Mammary microvascular endothelial cell (primary cell): ENCODE data around the gene FGGY.

DNA sequence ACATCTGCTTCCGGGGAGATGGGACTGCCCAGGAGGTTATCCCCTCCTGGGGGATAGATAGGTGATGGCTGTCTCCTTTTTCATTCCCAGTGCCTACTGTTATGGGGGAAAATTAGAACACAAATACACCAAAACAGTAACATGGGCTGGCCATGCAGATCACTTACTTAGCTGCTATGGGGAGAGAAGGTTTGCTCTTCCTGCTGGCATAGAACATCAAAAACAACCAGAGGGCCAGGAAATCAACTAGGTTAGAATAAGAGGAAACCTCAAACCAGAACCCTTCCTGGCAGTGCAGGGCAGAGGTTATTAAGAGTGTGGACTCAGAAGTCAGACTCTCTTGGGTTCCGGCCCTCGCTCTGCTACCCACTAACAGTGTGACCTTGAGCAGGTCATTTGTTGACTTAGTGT is 157.8 kb upstream of the JUN start:
- RAMPAGE, long total RNA, result no peak

DNA sequence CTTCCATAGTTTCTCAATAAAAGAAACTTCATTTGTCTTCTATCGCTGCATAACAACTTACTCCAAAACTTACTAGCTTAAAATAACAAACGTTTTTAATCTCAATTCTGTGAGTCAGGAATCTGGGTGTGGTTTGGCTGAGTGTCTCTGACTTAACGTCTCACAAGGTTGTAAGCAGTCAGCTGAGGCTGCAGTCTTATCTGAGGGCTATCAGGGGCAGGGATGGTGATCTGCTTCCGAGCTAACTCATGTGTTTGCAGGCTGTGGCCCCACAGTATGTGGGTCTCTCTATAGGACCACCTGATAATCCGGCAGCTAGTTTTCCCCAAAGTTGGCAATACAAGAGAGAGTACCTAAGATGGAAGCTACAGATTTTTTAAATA is 234.2 kb upstream of the FGGY start:
- RAMPAGE, long total RNA, result no peak

GRCh38 chr1:59296187-59297464 is at the start of gene FGGY:
TSS of gene FGGY (plus strand) at chr1:59297094.
- RAMPAGE, long total RNA, result no peak

GRCh38 chr1:59375204-59375765 is 78.4 kb downstream of the FGGY start:
- RAMPAGE, long total RNA, result no peak

- RAMPAGE, long total RNA, result no peak
Measured at GRCh38 chr1:59422912-59423538, 126.1 kb downstream of the FGGY start.

DNA sequence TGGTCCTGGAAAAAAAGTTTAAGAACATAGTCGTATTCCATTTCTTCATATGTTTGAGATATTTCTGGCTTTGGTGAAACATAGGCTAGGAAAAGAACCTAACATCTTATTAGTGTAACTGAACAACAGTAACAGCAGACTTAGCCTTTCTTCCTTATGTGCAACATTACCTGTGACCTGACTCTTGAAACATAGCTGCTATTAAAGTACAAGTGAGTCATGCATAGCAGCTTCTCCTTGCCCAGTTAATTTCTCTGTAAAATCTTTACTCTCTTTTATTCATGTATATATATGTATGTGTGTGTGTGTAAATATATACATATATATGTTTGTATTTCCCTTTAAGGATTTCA is 202.7 kb downstream of the FGGY start:
- RAMPAGE, long total RNA, result no peak

DNA sequence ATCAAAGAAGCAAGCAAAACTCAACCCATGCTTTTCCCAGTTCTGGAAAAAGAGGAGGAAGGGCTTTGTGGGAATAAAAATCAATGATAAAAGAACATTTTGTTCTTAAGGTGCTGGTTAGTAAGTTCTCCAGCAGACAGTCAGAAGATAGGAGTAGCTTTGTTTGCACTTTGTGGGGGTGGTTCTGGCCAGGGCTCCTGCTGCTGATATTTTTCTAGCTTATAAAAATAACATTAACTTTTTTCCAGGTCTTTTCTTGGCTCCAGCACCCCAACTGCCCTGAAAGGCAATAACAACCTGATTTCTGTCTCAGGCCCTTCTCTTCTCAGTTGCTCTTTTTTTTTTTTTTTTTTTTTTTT is 220.0 kb downstream of the FGGY start:
- RAMPAGE, long total RNA, result no peak

DNA sequence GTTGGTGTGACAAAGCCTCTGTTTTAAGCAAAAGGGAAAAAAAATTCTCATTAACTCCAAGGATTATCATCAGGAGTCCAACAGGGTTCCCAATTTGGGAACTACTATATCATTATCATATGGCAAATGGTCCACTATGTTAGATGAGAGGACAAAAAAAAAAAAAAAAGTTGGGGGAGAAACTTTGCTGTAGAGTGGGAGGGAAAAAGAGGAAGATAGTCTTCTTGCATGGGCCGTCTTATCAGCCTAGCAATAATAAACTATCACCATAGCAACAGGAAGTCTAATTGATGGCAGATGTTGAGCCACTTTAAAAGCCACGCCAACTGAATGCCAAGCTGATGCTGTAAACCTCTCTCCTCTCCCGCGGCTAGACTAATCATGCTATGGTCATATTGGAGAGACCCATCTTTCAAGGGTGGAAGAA is 122.3 kb upstream of the HOOK1 start:
- RAMPAGE, long total RNA, result no peak

DNA sequence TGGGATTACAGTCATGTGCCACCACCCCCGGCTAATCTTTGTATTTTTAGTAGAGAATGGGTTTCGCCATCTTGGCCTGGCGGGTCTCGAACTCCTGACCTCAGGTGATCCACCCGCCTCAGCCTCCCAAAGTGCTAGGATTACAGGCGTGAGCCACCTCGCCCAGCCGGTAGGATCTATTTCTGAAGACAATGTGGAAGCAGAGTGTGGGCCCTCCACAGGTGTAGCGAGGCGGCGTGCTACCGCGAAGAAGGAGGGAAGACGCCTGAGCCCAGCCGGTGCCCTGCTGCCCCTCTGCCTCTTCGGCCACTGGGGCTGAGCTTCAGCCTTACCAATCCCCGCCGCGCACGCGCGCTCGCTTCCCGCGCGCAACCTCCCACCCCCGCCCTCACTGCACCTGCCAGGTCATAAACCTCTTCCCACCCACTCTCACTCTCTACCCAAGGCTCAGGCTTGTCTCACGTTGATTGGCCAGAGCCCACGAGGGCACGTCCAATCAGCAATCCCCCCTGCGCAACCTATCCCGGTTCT is 495 bp upstream of the HOOK1 start:
- RAMPAGE, long total RNA, result no peak

DNA sequence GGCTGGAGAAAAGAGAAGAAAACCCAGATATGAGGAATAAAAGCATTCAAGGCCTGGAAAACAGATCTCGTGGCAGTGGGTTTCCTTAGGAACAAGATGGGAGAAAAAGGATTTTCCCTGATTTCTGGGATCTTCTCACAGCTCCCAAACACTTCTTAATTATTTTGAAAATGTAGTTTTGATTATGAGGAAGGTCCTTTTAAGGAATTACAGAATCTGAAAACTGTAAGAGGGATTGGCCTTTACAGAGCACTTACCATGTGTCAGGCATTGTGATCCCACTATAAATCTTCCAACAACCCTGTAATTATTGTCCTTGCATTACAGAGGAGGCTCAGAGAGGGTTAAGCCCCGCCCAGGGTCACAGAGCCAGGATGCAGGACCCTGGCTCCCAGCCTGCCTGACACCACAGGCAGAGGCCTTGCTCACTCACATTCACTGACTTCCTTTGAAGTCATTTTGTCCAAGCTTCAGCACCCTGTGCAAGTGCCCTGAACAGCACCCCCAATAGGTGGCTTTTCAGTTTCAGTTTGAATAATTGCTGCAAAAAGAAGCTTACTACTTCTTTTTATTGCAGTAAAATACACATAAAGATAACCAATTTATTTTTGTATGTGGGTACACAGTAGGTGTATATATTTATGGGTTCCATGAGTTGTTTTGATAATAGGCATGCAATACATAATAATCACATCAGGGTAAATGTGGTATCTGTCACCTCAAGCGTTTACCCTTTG is 256.8 kb upstream of the NFIA start:
- RAMPAGE, long total RNA, result no peak

DNA sequence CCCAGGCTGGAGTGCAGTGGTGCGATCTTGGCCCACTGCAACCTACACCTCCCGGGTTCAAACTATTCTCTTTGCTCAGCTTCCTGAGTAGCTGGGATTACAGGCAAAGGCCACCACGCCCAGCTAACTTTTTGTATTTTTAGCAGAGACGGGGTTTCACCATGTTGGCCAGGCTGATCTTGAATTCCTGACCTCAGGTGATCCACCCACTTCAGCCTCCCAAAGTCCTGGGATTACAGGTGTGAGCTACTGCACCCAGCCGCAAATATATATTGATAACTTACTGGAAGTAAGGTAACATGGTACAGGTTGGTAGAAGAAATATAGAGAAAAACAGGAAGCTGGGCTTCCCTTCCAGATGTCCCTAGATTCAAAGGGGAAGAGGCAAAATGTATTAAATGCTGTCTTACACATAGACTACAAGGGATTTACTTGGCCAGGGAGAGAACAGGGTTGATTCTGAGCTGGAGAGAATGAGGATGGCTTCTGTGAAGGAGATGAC is 32.7 kb downstream of the NFIA start:
- RAMPAGE, long total RNA, result no peak

GRCh38 chr1:61122296-61122835 is 40.0 kb downstream of the NFIA start:
- RAMPAGE, long total RNA, result no peak

DNA sequence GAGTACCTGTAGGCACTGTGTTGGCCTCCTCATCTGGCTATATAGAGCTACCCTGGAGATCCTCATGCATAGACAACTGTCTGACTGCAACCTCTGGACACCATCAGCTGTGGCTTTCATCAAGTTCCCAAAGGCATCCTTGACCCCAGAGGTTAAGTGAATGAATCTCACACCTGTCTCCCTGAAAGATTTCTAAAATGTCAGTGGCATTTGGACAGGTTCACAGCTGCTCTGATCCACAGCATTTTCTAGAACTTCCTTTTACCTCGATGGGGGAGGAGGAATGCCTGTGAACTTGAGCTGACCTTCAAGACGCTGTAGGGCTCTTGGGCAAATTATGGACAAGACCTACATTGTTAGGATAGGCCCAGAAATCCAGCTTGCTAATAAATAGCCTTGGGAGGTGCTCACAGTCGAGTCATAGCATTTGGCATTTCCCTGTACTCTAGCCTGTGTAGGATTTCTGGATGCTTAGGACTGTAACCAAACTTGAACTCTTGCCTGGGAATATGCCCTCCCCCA is 87.8 kb downstream of the NFIA start:
- RAMPAGE, long total RNA, result no peak

DNA sequence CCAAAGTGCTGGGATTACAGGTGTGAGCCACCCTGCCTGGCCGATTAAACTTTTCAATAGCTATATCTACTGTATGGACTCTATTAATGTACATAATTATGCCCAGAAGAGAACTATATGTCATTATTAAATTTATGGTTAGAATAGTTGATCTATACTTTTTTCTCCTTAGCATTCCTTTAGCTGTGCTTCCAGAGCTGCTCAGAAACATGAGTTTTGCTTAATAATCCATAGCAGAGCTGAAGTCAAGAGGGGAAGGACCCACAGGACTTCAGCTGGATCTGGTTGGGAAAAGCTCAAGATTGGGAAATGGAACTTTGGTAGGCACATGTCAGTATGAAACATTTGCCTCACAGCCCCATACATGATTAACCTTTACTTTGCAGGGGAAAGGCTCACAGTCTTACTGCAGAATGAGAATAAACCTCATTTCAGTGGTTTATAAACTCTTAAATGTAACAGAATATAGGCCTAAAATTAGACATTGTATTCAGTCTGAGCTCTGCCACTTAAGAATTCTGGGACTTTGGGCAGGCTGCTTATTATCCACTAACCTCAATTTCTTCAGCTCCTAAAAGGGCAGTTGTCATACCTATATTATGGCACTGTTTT is 135.1 kb downstream of the NFIA start:
- RAMPAGE, long total RNA, result no peak

- RAMPAGE, long total RNA, result no peak
Measured at GRCh38 chr1:61230521-61231027, 148.2 kb downstream of the NFIA start.

GRCh38 chr1:61259334-61259952 is 177.1 kb downstream of the NFIA start:
- RAMPAGE, long total RNA, result no peak

- RAMPAGE, long total RNA, result no peak
Measured at GRCh38 chr1:61318057-61319059, 236.0 kb downstream of the NFIA start.

DNA sequence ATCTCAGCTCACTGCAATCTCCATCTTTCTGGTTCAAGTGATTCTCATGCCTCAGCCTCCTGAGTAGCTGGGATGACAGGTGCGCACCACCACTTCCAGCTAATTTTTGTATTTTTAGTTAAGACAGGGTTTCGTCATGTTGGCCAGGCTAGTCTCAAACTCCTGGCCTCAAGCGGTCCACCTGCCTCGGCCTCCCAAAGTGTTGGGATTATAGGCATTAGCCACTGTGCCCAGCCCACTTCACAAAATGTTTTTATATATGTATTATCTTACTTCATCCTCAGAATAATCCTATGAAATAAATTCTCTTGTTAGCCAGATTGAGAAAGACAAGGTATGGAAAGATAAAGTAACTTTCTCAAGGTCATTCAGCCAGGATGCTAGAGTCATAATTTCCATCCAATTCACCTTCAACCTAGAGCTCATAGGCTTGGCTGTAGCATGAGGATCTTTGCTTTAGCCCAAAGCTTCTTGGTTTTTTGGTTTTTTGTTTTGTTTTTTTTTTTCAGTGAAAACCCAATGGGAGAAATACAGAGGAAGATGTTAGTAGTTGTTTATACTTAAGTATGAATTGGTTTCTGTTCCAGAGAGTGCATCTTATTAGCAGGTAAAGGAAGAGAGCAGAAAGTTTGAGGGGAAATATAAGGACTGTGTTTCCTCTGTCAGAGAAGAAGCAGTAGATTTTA is 310.8 kb downstream of the TM2D1 start:
- RAMPAGE, long total RNA, result no peak

- RAMPAGE, long total RNA, result no peak
Measured at GRCh38 chr1:61491422-61491612, 233.6 kb downstream of the TM2D1 start.

DNA sequence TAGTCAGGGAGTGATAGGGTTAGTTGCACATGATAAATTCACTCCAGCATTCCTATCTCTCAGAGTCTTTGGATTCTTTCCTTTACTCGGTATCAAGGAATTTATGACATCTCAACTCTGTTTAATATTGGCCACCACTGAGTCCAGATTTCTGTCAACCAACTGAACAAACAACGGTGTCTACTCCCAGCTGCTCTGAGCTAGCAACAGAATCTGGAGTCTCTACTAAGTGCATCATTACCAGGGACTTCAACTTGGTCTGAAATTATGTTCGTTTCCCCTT is 233.4 kb downstream of the TM2D1 start:
- RAMPAGE, long total RNA, result no peak